Renal cortical epithelial cell (primary cell): Measurements from ENCODE around the genes MLLT10, PIP4K2A and OTUD1.

DNA sequence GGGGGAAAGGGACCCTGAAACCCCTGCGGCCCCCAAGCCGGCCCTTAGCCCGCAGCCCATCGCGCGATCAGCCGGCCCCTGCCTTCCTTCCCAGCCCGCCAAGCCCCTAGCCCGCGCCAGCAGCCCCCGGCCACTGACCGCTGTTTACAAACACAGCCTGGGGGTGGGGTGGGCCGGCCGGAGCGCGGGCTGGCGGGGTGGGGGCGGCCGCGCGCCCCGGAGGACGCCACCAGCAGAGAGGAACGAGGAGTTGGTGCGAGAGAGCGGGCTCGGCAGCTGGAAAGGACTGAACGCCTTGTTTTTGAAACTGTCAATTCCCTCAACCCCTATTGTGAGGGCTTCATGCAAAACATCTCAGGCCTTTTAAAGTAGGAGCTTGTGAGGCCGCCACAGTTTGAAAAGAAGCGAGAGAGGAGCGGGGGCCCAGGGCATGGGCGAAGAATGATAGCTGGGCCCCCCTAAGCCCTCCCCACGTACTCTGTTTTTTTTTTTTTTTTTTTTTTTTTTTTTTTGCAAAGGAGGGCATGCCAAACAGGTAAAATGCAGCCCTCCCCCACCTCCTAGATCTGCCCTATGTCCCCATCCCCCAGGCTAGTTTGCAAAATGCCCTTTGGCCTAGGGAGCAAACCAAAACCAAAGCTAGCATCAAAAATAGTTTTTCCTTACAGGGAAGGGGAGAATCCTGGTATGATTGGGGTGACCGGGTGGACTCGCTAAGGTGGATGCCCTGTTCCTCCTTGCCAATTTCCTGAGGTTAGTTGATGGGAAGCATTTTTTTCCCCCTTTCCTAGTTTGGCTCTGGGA lies 15.0 kb downstream of the SKIDA1 start:
- RRBS, result 4% methylated on average over 17 of the region's 35 CpGs

DNA sequence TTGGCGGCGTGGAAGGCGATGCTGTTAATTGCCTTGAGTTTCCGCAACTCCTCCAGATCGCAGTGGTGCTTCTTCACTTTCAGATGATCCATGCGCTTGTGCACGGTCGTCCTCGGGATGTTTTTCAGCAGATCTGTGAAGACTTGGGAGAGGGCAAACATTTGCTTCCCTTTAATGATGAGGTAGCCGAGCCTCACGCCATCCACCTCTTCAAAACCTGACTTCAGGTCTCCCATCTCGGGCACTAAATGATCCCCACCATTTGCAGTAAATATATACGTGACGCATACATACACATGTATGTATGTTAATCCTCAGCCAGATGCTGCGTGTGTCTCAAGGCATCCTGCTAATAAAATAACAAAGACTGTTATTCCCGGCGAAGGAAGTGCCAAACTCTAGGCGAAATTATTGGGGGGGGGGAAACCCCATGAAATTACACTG lies 7.9 kb downstream of the SKIDA1 start:
- RRBS, result no CpG with 5 or more reads among the region's 18 CpGs

- RRBS, result no CpG with 5 or more reads among the region's 5 CpGs
These were observed 1.8 kb downstream of the SKIDA1 start for GRCh38 chr10:21523607-21524190.

DNA sequence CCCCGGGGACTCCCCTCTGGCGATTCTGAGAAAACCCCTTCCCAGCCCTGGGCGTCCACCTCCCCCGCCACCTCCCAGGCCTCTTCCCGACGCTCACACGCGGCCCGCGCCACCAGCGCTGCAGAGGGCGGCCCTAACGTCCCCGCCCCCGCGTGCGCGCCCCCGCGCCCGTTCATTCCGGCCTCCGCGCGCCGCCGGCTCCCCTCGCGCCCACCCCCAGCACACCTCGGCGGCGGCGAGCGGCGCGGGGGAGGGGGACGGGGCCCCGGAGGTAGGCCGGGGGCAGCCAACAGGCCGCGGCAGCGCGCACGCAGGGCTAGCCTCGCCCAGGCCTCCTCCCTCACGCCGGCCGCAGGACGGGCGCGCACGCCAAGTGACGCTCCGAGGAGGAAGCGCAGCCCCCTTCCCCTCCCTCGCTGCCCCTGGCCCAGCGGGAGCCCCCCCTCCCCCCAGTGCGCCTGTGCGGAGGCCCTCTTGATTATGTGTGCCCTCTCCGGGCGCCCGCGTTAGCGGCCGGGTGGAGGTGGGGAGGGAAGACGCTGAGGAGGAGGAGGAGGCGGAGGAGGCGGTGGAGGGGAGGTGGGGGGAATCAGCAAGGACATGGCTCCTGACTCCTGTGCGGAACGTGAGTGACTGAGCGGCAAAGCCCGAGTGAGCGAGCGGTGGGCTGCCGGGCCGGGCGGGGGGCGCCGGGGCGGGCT lies at the start of gene MLLT10:
TSS of gene MLLT10 (plus strand) at position 363 of the 701 bp plus-strand sequence.
- RRBS, result 1% methylated on average over 20 of the region's 80 CpGs

GRCh38 chr10:21612050-21612677 lies 78.1 kb downstream of the MLLT10 start:
- RRBS, result no CpG with 5 or more reads among the region's 2 CpGs

- RRBS, result no CpG with 5 or more reads among the region's 3 CpGs
These were observed 205.7 kb downstream of the MLLT10 start for GRCh38 chr10:21739691-21740219.

GRCh38 chr10:22230860-22231169 lies 13.0 kb upstream of the EBLN1 start:
- RRBS, result no CpG with 5 or more reads among the region's 3 CpGs

DNA sequence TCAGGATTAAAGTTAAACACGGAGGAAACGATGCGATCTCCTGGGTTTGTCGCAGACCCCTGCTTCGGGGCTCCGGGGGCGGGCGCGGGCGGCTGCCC lies 649 bp upstream of the BMI1 start:
- RRBS, result no CpG with 5 or more reads among the region's 10 CpGs

GRCh38 chr10:22541157-22542496 lies 172.8 kb downstream of the PIP4K2A start:
- RRBS, result no CpG with 5 or more reads among the region's 26 CpGs

GRCh38 chr10:22569484-22570285 lies 144.7 kb downstream of the PIP4K2A start:
- RRBS, result no CpG with 5 or more reads among the region's 5 CpGs

- RRBS, result no CpG with 5 or more reads among the region's 10 CpGs
These were observed 136.0 kb downstream of the PIP4K2A start for GRCh38 chr10:22578208-22578911.

- RRBS, result 1% methylated on average over 69 of the region's 160 CpGs
These were observed at the start of gene PIP4K2A for GRCh38 chr10:22713740-22715063. Gene PIP4K2A, minus strand, starts transcription at chr10:22714578.

- RRBS, result no CpG with 5 or more reads among the region's 2 CpGs
These were observed 27.6 kb upstream of the PIP4K2A start for GRCh38 chr10:22741937-22742438.

DNA sequence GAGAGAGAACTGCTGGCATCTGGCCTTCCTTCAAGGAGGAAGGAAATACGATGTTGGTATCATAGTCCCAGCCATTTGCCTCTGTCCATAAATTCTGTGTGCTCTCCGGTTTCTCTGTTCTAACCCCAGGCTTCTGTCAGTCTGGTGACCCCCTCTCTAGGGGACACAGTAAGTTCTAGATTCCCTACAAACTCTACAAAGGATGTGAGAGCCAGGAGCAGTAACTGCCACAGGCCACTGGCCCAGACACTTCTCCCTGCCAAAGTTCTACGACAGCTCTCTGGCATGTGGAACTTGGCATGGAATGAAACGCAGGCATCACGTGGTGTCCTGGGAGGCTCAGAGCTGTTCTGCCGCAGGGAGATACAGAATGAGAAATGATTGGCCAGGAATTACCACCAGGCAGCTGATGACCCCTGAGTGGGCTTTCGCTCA lies 29.9 kb upstream of the MSRB2 start:
- RRBS, result no CpG with 5 or more reads among the region's 7 CpGs

- RRBS, result no CpG with 5 or more reads among the region's 10 CpGs
These were observed 2.2 kb downstream of the C10orf67 start for GRCh38 chr10:23342287-23342931.

DNA sequence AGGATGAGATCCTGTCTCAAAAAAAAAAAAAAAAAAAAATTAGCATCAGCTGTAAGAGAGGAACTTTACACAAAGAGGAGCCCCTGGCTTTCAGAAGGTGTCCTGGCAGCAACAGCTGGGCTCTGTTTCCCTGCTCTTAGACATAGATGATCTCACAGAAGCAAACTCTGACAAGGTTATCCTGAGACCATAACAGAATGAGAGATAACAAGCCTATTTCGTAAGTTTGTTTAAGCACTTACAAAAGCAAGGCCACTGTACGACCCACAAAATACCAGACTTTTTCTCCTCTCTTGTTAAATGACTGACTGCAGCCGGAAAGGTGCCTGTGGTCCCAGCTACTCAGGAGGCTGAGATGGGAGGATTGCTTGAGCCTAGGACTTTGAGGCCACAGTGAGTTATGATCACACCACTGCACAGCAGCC lies 33.3 kb upstream of the OTUD1 start:
- RRBS, result no CpG with 5 or more reads among the region's 3 CpGs

GRCh38 chr10:23438575-23439603 lies at the start of gene OTUD1:
Gene OTUD1, plus strand, starts transcription at chr10:23439075.
- RRBS, result 1% methylated on average over 70 of the region's 136 CpGs

GRCh38 chr10:23558556-23558941 lies 119.7 kb downstream of the OTUD1 start:
- RRBS, result no CpG with 5 or more reads among the region's 7 CpGs

DNA sequence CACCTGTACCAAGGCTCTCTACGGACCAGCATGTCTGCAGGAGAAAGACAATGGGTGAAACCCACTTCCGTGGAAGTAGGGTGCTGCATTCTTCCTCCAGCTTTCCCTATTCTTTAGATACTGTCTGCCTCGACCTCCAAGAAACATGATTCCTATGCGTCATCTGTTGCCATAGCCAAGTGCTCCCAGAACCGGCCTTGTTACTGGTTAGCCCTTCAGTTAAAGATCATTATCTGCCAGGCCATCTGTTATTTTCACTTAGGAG lies 89.1 kb upstream of the KIAA1217 start:
- RRBS, result no CpG with 5 or more reads among the region's 5 CpGs

DNA sequence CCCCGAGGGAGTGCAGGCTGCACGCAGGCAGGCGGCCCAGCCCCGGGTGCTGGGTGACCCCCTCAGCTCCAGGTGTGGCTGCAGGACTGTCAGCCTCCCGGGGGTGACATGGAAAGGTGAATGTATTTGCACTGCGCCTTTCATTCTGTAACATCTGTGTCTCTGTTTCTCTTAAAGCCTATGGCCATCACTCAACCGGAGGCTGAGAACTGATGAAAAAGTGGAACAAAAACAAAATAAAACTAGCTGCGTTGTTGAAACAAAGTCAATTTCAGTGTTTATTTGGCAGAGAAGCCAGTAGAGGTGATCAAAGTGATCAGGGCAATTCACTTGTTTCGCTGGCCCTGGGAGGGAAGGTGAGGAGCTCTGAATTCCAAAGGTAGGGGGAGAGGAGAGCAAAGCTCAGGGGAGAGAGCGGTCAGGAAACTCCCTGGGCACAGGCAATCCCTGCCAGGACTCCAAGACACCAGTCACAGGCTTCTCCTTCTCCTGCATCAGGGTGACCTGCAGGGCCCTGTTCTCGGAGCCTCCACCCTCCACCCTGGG lies 6.9 kb upstream of the KIAA1217 start:
- RRBS, result 10% methylated on average over 3 of the region's 11 CpGs